A172 (cell line): ENCODE measurements around a stretch of chr9.

DNA sequence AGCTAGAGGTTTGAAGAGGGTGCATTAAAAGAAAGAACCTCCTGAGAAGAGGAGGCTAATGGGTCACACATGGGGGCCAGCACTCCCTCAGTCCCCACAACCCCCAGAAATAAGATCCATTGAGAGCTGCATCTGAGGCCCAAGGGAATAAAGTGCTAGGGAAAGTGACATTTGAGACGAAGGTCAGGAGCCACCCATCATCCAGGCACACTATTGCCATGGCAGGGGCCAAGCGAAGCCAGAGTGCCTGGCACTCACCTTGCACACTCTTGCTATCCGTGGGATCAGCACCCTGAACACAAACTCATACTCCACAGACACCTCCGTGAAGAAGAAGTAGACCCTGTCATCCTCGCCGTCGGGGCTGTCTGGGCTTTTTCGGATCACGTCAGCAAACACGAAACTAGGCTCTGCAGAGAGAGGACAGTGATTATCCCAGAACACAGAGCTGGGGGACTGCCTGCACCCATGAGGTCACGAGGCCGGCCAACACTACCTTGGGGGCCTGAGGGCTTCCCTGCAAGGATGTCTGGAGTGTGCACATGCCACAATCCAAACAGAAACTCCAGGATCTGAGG lies 72.8 kb downstream of the SECISBP2 start:
- RAMPAGE, long total RNA, result no peak

GRCh38 chr9:89418493-89419346 lies 79.2 kb downstream of the SEMA4D start:
- RAMPAGE, long total RNA, result no peak

DNA sequence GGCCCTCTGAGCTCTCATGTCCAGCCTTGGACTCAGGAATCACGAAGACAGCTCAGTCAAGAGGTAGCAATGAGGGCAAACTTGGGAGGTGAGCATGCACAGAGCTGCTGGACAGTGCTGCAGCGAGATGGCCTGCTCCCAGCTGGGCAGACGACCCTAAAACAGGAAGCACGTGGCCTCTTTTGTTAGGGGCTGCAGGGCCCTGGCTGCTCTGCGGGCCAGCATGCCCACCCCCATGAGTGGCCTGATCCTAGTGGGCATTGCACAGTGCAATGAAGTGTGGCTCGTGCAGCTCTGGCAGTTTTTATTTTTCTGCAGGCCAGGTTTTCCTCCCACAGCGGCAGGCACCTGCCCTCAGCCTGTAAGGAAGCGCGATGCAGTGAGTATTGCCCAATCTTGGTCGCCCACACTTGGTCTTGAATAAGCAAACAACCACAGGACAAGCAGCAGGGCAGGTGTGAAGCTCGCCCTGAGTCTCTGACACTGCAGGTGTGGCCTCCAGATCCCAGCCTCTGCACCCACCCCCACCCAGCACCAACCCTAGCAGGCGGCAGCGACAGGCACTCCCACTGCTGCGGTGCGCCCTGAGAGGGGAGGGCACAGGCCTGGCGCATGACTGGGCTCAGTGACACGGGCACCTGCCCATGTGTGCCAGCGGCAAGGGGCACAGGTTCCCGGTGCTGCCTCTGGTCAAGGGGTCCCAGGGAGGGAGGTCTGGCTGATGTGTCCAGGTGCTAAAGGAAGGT lies 60.8 kb downstream of the SEMA4D start:
- RAMPAGE, long total RNA, result no peak

GRCh38 chr9:89443352-89443778 lies 54.5 kb downstream of the SEMA4D start:
- RAMPAGE, long total RNA, result no peak

- RAMPAGE, long total RNA, result no peak
Measured at GRCh38 chr9:89481455-89481859, 16.5 kb downstream of the SEMA4D start.

- RAMPAGE, long total RNA, result no peak
Measured at GRCh38 chr9:89621332-89622104, 16.7 kb downstream of the GADD45G start.

DNA sequence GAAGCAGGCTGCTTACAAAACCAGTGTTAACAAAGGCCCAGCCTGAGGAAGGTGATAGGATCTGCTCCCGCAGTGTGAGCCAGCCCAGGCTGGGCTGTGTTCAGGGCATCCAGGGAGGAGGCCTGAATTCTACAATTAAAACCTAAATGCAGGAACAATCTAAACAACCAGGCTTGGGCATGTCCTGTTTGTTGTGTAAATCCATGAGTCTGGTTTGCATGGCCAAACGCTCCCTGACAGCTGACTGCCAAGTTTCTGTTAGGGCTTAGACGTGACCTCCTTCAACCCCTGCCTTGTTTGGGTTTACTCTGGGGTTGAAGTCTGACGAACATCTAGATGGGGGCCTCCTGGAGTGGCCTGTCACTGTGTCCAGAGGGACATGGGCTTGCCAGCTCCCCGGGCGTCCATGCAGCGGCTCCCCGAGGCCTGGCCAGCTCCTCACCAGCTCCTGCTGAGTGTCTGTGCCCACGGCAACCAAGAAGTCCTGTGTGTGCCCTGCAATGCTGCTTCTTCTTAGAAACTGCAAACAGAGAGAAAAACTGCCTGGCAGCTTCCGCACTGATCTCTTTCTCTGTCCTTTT lies 270.1 kb downstream of the GADD45G start:
- RAMPAGE, long total RNA, result no peak

DNA sequence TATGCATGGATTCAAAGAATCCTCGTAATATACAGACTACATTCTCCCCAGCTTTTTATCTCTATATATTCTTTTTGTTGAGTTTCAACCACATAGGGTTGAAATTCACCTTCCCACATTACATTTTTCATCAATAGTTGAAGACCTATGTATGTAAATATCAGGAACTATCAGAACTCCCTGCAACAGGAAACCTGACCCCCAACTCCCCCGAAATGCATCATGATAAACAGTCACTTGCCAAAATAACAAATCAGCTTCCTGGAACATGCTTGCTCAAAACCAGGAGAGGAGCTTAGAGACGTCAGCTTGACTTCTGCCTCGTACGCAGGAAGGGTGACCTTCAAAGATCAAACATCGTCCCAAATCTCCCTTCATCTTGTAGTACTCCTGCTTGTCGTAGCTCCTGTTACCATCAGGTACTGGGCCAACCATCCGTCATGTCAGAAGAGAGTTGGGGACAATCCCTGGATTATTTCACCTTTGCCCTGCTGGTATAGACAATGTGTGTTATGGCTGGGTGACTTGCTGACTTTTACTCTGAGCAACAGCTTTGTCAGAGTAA lies 396.1 kb downstream of the GADD45G start:
- RAMPAGE, long total RNA, result no peak

DNA sequence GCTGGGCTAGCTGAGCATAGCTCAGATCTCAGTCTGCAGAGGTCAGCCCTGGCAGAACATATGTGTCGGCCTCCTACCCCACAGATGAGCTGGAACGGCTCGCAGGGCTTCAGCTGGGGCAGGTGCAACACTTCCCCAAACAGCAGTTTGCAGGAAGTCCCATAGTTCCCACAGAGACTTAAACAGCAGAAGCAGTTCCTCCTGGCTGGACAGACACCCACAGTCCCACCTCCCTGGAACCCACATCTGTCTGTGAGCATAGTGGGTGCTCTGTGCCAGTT lies 404.6 kb downstream of the GADD45G start:
- RAMPAGE, long total RNA, result no peak

- RAMPAGE, long total RNA, result no peak
Measured at GRCh38 chr9:90332139-90332676, 310.4 kb downstream of the DIRAS2 start.

GRCh38 chr9:91071264-91072344 lies 270.0 kb downstream of the SYK start:
- RAMPAGE, long total RNA, result no peak

- RAMPAGE, long total RNA, result no peak
Measured at GRCh38 chr9:91174827-91175243, 186.9 kb downstream of the AUH start.

DNA sequence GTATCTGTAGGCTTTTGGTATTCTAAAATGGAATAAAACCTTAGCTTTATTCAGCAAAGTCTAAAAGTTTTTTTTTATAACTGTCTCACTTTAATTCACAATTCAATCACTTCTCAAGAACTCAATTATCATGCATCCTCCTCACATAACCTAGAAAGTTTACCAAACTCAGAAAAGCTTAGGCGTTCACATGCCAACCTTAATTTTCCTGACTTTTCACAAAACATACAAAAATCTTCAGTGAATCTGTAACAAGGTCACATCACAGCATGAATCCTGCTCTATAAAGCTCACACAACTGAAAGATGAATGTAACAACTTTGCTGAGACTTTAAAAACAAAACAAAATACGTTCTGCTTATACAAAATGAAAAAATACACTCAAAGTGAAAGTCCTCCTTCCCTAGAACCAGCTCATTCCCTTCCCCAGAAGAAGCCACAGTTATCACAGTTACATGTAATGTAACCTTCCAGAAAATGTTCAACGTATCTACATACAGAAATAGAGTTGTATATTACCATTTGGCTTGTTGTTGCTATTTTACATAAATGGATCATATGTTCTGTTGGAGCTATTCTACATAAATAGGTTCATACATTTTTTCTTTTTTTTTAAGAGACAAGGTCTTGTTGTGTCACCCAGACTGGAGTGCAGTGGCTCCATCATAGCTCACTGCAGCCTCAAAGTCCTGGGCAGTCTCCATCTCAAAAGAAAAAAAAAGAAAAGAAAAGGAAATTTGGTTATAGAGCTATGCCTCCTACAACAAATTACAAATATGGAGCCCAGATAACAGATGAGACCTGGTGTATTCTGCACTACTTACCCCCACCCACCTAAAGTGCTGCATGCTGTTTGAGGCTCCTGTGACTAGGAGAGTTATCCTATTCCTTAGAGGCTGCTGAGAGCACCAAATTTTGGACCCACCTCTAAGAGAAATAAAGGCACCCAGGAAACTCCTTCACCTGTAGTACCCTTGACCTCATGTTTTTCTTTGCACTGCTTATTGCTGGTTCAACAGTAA lies 2.5 kb downstream of the AUH start:
- RAMPAGE, long total RNA, result no peak

DNA sequence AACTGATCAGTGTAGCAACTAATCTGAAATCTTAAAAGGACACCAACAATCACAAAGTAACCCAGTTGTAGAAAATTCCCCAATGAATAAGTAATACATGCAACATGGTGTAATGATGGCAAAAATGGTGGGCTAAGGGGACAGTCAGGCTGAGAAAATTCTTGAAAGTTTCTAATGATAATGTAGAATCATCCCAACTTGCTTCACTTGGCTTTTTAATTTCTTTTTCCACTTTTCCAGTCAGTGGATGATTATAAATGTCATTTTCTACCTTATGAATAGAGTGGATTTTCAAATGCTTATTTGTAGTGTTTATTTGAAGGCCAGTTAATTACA lies 5.4 kb downstream of the NFIL3 start:
- RAMPAGE, long total RNA, result no peak

DNA sequence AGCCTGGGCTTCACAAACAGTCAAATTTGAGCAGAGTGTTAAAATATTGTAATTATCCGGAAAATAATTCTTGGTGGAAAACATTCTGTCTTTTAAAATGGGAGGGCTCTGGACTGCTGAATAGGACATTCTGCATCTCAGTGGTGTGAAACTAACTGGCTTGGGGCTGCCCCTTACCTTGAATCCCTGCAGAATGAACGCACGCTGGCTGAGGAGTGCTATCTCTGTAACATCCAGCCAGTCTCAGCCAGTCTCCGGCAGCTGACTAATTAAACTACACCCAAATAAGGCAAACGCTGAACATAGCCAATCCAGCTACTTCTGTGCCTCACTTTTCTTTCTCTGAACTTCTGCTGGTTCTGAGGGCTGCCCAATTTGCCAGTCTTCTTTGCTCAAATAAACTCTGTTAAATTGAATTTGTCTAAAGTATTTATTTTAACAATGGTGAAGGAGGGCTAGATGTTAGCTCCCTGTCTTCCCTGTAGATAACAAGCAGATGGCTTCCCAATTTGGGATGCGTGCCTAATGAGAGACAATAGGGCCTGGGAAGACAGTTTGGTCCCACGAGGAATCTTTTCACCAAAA lies 153.9 kb upstream of the NFIL3 start:
- RAMPAGE, long total RNA, result no peak

GRCh38 chr9:91948083-91949293 lies 1.5 kb downstream of the ROR2 start:
- RAMPAGE, long total RNA, result no peak

GRCh38 chr9:91949294-91949521 lies 820 bp downstream of the ROR2 start:
- RAMPAGE, long total RNA, result no peak

GRCh38 chr9:92074436-92075786 lies 40.3 kb downstream of the SPTLC1 start:
- RAMPAGE, long total RNA, result no peak

DNA sequence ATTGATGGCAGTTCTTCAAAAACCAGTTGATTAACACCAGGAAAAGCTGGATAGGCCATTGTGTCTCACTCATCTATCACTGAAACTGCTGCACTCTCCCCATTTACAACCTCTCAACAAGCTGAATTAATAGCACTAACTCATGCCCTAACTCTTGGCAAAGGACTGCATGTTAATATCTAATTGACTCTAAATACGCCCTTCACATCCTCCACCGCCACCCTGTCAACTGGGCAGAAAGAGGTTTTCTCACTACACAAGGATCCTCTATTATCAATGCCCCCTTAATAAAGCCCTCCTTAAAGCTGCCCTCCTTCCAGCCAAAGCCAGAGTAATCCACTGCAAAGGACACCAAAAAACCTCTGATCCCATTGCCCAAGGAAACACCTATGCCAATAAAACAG lies 39.3 kb downstream of the SPTLC1 start:
- RAMPAGE, long total RNA, result no peak

GRCh38 chr9:92086703-92087271 lies 28.4 kb downstream of the SPTLC1 start:
- RAMPAGE, long total RNA, result no peak